Bronchus (tissue), 1 donor: ENCODE results near the genes GBA1 and CLK2.

GRCh38 chr1:155240897-155241622, at the start of gene GBA1:
GBA1 (minus strand) TSS chr1:155241249.
- PRO-cap: unidirectional peak, minus-strand start at chr1:155241260

DNA sequence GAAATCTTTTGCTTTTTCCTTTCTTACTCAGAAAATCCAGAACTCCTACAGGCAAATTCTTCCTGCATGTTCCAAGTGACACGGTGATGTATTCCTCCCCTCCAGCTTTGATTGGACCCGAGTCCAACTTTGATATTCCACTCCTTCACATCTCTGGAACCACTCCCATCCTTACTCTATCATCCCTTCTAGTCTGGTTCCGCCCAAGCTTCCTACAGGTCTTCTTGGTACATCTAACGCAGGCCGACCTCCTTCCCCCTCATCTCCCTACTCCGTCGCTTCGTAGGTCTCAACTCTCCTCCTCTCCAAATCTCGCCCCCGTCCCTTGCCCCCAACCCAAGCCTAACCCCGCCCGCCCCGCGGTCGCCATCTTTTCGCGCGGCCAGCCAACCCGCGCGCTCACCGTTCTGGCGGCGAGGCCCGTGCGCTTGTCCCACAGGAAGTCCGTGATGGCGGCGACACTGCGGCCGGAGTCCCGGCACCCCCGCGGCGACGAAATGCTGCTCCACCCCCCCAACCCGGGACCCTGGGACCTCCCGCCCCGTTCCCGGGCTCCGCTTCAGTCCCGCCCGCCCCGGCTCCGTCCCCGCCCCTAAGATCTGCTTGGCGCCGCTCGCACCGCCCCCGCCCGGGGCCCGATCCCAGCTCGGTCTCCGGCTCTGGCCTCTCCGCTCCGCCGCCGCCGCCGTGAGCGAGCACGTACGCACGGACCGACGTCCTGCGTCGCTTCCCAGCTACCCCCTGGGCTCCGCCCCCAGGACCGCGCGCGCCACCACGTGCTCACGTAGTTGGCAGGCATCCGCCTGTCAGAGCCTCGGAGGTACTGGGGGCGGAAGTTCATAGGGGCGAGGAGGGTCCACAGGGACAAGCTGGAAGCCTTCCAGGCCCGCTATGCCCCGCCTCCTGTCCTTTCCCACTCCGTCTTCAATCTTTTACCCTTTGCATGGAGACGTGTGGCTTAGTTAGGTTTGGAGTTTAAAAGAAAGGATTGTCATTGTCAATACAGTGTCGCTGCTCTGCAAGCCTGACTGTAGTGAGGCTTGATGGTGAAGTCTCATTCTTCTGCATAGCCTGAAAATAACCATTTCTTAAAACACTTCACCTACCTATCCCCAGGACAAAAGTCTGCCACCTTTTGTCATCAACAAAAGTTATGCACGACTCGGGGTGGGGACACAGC, at the start of gene CLK2:
TSS of gene CLK2 (minus strand) at position 707 of the 1,180 bp plus-strand sequence.
- PRO-cap: bidirectional peak, plus-strand start at position 441 of the sequence, minus-strand start at position 380 of the sequence; bidirectional peak, plus-strand start at position 787 of the sequence, minus-strand start at position 689 of the sequence

- PRO-cap: no peak
Measured at GRCh38 chr1:155456571-155456999, 106.0 kb downstream of the ASH1L start.

DNA sequence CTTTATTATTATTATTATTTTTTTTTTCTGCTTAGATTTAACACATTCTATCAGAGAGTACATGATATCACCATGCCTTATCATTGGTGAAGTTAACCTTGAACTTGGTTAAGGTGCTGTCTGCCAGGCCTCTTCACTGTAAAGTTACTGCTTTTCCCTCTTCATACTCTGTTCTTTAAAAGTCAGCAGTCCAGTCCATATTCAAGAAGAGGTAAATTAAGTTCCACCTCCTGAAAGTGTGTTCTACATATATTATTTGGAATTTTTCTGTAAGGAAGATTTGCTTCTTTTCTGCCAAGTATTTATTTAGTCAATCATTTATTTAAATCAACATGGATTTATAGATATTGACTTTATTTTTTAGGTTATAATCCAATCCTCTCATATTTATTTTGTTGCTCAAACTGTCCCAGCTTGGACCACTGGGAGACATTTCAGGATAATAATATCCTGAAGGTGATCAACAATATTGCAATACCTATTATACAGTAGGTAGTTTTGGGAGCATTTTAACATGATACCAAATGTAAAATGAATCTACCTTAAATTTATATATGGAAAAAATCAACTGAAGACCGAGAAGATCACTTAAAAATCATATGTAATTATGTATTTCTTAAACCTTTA, 94.3 kb downstream of the ASH1L start:
- PRO-cap: no peak

DNA sequence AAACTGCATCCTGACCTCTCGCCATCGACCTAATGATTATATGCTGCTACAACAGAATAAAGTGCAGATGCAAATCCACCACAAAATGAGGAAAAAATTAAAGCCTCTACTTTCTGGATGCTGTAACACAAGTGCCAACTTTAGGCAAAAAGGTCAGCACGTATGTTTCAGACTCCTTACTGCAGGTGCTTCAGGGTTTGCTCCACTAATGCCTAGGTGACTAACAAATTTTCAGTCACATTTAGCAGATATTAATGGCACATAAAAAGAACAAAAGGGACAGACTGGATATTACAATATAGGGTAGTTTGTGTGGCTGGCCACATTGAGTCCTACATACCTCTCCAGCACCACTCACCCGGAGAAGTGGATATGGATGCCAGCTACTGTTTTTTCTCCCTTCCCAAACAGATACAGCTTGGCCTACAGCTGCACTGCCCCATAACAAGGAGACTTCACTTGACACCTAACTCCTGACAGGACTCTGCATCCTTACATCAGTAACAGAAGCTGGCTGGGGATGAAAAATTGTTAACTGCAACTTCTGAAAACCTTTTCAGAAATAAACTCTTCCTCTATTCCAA, 9.7 kb downstream of the YY1AP1 start:
- PRO-cap: no peak

DNA sequence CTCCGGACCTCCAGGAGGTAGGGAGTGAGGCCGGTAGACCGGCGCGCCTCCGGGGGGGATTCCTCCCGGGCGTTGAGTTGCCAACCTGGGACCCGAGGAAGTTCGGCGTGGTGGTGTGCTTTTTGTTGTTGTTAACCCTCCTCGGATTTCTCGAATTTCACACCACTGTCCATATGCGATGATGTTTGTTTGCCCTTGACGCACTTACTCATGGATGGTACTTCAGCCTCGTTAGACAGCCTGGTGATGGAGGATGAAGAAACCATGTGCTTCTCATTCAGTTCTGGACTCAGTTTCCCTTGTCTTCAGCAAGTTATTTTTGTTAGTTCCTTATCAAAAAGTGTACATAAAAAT, 313 bp downstream of the DAP3 start:
- PRO-cap: no peak

GRCh38 chr1:155895360-155895714, 15.8 kb downstream of the RIT1 start:
- PRO-cap: no peak

GRCh38 chr1:155932111-155932669, 2.0 kb downstream of the KHDC4 start:
- PRO-cap: no peak

- PRO-cap: no peak
Measured at GRCh38 chr1:155934878-155935533, 793 bp upstream of the KHDC4 start.

DNA sequence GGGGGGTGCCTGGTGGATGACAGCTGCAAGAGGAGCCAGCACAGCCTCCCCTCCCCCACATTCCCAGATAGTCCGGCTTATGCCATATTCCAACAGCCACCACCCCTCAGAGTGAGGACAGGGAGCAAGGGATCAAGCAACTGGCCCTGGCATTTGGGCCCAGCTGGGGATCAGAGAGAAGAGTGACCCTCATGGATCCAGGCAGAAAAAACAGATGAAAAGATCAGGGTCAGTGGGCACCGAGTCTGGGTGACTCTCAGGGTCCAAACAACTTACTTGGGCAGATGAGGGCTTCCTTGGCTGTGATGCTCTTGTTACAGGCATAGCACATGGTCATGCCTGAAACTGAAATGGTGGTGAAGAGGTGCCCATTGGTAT, 9.5 kb downstream of the ARHGEF2 start:
- PRO-cap: no peak

DNA sequence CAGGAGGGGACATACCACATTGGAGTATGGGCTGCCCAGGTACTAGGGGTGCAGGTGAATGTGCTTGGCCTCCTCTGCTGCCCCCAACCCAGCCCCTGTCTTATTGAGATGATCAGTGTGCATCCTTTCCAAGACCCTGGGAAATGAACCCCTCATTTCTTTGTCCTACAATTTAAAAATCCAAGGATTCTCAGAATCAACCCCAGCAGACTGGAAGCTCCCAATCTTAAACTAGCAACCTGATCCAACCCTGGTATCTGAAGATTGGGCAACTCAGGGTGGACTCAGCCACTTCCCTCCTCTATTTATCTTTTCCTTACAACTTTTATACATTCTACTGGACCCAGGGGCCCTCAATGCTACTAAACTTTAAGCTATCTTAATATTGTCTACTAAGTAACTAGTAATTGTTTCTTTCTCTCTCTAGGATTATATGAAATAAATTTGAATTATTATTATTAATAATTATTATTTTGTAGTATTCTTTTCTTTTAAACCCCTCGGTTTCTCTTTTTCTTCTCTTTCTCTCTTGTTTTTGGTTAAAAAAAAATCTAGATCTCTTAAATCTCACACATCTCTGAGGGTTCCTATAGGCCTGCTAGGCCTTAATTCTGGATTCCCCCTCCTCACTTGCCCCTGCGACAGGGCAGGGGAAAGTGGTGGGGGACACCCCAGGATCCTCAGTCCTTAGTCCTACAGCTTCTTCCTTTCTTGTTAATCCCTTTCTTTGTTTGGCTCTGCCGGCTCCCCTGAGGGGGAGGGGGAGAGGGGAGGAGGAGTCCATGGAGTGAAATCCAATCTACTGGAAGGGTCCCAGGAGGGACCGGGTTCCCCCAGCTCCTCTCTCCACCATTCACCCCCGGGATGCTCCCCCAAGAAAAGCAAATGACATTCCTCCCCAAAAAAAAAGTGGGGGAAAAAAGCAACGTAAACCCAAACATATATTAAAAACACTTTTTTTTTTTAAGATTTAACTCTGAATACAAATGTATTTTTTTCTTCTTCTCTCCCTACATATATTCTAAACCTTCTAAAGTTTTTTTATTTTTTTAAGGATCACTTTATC, 8.7 kb downstream of the MEX3A start:
- PRO-cap: no peak

GRCh38 chr1:156103474-156104692, 10.6 kb upstream of the LMNA start:
- PRO-cap: bidirectional peak, plus-strand start at chr1:156104368, minus-strand start at chr1:156104233

DNA sequence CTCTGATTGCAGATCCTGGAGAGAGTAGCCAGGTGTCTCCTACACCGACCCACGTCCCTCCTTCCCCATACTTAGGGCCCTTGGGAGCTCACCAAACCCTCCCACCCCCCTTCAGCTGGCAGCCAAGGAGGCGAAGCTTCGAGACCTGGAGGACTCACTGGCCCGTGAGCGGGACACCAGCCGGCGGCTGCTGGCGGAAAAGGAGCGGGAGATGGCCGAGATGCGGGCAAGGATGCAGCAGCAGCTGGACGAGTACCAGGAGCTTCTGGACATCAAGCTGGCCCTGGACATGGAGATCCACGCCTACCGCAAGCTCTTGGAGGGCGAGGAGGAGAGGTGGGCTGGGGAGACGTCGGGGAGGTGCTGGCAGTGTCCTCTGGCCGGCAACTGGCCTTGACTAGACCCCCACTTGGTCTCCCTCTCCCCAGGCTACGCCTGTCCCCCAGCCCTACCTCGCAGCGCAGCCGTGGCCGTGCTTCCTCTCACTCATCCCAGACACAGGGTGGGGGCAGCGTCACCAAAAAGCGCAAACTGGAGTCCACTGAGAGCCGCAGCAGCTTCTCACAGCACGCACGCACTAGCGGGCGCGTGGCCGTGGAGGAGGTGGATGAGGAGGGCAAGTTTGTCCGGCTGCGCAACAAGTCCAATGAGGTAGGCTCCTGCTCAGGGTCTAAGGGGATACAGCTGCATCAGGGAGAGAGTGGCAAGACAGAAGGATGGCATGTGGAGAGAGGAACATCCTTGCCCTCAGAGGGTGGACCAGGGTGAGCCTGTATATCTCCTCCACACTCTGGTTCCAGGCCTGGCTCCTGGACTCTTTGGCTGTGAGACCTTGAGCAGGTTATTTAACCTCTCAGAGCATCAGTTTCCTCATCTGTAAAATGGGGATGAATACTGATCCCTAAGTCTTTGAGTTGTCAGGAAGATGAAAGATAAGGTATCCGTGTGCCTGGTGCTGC, 17.3 kb upstream of the SEMA4A start:
- PRO-cap: no peak

DNA sequence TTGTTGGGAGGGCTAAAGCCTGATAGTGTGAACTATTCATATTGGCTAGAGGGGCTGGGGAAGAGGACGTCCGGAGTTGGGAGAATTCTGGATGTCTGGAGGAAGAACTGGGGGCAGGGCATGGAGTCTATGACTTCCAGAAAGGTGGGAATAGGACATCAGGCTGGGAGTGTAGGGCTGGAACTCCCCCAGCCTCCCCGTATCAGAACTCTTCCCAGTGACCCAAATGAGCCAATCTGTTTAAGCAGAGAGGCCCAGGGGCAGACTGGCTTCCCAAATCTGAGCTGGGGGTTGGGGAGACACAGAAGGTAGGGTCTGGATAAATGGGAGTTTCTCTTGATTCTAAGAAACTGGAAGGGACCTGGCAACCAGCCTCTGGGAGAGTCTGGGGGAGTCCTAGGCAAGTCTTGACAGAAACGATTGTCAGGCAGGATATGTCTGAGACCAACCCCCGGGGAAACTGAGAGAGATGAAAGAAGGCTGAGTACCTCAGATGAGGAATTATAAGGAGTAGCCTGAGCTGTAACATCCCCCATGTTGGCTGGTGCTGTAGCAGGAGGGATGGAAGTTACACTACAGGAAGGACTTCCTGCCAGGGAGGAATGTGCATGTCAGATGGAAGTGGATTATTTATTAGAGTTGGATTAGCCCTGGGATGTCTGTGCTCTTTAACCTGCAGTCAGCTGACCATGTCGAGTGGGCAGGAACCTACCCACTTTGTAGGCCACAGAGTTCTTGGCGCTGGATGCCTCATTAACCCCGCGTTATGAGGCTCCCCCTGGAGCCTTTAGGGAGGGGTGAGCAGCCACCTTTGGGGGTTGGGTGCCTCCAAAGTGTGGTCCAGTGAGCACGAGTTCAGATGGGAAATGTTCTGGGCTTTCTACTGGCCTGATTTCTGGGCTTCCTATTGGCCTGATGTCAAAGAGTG, 942 bp upstream of the SEMA4A start:
- PRO-cap: no peak

GRCh38 chr1:156154202-156154924, 978 bp downstream of the SEMA4A start:
- PRO-cap: bidirectional peak, plus-strand start at chr1:156154548, minus-strand start at chr1:156154384

DNA sequence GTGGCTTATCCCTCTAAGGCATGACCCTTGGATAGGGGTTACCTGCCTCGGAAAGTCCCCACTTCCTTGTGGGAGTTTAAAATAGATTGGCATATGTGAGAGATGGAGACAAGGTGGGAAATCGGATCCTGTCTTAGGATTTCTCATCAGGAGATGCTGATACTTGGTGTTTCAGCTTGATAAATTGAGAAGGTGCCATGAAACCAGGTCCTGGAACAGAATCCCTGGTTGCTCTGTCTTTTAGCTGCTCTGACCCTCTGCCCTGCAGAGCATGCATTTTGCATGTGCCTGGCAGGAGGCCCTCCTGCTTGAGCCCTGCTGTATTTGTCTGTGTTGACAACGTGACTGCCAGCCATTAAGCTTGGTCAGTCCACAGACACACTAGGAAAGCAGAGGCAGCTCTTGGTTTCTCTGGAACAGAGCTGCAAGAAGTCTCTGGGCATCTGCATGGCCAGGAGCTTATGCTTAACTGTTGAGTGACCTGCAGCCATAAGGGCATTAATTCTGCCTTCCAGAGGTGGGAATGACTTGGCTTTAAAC, 2.5 kb downstream of the SLC25A44 start:
- PRO-cap: no peak

- PRO-cap: no peak
Measured at GRCh38 chr1:156198674-156199249, 4.9 kb downstream of the SLC25A44 start.

DNA sequence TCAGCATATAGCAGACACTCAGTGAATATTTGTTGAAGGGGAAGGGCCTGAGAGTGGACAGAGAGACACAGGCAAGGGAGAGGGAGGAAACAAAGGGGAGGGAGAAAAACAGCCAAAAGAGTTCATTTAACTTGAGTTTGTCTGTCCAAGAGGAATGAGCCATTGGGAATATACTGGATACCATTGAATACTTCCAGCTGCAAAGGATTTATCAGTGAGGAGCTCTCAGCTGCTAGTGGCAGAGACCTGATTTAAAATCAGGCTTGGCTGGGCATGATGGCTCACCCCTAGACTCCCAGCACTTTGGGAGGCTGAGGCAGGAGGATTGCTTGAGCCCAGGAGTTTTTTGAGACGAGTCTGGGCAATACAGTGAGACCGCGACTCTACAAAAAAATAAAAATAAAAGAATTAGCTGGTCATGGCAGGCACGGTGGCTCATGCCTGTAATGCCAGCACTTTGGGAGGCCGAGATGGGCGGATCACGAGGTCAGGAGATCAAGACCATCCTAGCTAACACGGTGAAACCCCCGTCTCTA, 11.4 kb upstream of the BGLAP start:
- PRO-cap: no peak

DNA sequence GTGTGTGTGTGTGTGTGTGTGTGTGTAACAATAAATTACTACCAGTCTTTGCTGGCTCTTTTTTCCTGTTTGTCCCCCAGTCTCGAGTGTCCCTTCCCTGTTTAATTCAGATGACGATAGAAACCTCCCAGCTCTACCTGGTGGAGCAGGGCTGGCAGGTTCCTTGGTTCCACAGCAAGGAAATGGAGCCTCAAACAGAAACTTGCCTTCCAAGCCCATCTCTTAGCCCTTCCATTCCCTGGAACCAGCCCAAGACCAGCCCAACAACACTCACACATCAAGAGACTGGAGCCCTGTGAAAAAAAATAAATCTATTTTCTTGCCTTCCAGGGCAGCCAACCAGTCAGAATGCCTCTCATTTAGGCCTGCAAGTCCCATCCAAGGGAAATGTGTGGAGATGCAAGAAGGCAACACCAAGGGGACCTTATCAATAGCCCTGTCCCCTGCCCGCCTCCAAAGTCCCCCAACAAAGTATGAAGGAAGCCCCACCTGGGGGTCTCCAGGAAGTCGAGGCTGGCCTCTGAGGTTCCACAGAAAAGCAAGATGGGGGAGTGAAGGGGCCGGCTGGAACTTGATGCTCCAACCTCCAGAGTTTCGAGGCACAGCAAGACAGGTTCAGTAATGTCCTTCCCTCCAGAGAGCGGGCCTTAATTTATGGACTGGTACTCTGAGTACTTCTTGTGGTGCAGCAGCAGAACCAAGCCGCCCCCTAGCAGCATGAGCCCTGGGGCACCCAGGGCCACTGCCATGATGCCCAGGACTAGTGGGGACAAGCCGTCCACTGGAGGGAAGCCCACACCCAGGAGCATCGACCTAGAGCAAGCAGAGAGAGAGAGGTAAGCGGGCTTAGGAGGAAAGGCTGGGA, 2.9 kb downstream of the GLMP start:
- PRO-cap: no peak

DNA sequence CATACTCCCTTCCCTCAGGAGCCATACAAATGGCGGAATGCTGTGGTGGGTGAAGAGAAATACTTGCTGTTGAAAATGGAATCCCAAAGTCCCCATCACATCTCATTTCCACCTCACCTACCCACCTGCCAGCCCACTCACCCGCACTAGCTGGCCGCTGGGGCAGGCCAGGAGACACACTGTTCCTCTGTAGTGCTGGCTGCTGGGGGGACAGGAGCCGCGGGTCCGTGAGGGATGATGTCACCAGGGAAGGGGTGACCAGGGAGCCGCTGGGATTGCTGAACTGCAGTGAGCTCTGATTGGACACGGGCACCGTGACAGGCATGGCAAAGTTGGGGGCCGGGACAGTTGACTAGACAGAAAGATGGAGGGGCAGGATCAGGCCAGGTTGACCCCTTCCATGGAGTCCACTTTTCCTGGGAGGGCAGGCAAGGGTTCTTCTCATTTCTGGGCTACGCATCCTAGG, 21.1 kb downstream of the MEF2D start:
- PRO-cap: no peak